A375 (cell line): ENCODE measurements around the gene FER.

DNA sequence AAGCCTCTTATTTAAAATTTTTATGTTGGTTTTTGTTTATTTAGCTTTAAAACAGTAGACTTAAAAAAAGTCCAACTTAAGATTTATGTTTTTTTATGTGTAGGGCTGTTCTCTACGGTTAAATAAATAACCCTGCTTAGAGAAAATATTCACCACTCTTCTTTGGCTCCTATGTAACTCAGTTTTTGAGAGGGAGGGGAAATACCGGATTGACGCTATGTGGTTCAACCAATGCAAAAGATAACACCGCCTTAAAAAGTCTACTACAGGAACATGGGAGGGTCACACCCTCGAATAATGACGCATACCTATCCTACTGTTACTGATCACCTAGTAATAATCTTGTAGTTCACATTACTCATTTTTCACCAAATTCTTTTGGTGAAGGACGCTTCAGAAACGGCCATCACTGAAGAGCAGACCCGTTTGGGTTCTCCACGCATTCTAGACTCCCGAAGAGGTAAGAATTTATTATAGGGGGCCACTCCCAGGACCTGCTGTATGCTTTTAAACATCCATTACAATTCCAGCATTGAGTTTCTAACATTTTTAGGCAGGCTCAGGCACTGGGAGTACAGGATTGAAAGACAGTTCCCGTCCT lies at the start of gene FER:
Gene FER (plus strand): TSS at position 357 of the 601 bp plus-strand sequence.
- RAMPAGE, long total RNA, result no peak

DNA sequence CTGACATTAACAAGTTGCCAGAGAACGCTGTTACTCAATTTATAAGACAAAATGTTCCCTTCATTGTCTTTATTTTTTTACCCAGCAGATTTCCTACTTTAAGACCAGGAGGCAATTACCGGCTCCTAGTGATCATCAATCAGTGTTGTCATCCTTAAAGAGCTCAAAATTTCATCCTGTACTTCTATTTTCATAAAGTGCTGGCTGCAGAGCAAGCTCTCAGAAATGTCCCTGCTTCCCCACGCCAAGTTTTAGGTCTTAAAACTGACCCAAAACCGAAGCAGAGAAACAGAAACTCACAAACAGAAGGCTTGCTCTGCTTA lies 82.9 kb downstream of the PJA2 start:
- RAMPAGE, long total RNA, result no peak

- RAMPAGE, long total RNA, result no peak
Measured at GRCh38 chr5:109407905-109408350, 1.8 kb downstream of the PJA2 start.

- RAMPAGE, long total RNA, result no peak
Measured at GRCh38 chr5:109411425-109412176, 1.8 kb upstream of the PJA2 start.

GRCh38 chr5:109412998-109414029 lies 3.5 kb upstream of the PJA2 start:
- RAMPAGE, long total RNA, result no peak

DNA sequence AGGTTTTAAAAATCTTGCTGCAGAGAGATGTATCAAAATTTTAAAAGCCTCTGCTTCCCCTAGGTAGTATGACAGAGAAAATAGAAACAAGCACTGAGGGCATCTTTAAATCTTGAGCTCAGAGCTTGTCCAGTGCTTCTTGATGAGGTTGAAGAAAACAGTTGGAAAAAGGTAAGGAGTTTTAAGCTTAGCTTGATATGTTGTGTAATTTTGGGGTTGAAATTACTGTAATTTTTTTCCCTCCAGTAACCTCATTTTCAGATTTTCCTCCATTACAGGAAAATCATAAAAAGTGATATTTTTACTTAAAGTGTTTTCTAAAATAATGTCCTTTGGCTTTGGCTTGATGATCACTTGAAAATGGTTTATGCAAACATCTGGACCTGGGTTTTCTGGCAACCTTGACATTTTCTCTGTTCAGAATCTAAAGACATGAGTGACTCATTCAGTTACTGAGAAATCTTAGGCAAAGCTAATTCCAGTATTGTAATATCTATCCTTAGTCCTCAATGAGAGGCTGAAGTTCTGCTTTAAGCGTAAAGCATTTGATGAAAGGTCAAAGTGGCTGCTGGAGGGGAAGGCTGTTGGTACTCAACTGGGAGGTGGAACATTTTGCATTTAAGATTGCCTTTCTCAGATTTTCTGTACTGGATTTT lies 2.1 kb downstream of the MAN2A1 start:
- RAMPAGE, long total RNA, result no peak

GRCh38 chr5:109805380-109805996 lies 115.8 kb downstream of the MAN2A1 start:
- RAMPAGE, long total RNA, result no peak

DNA sequence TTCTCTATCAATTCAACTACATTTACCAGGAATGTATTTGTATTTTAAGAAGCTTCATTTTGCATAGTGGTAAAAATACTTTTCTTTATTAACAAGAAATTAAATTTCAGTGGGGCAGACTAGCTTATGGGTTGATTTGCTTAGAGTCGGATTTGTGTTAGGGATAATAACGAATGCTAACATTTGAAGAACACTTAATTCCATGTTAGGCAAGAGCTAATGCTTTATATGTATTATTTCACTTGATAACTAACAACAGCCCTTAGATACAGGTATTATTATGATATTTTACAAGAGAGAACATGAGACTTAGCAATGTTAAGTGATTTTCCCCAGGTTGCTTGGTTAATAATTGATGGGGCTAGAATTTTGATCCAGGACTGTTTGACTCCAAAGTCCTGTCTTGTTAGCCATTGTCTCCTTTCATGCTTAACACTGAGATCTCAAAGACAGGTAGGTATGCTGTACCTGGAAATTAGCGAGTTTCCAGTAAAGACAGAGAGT lies 300.5 kb downstream of the MAN2A1 start:
- RAMPAGE, long total RNA, result no peak

- RAMPAGE, long total RNA, result no peak
Measured at GRCh38 chr5:110413020-110413445, 313.4 kb downstream of the TMEM232 start.

- RAMPAGE, long total RNA, result no peak
Measured at GRCh38 chr5:110495554-110496028, 230.9 kb downstream of the TMEM232 start.

DNA sequence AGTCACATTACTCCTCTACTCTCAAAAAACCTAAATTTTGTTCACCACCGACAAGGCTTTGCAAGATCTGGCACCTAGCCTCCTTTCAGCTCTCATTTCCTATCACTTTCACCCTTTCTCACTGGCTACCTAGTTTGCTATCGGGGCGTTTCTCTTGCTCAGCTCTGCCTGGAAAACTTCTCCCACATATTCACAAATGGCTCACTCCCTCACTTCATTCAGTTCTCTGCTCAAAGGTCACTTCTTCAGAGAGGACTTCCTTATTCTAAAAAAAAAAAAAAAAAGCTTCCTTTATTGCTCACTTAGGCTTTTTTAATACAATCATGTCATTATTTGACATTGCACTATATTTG lies 2.1 kb upstream of the SLC25A46 start:
- RAMPAGE, long total RNA, result no peak

DNA sequence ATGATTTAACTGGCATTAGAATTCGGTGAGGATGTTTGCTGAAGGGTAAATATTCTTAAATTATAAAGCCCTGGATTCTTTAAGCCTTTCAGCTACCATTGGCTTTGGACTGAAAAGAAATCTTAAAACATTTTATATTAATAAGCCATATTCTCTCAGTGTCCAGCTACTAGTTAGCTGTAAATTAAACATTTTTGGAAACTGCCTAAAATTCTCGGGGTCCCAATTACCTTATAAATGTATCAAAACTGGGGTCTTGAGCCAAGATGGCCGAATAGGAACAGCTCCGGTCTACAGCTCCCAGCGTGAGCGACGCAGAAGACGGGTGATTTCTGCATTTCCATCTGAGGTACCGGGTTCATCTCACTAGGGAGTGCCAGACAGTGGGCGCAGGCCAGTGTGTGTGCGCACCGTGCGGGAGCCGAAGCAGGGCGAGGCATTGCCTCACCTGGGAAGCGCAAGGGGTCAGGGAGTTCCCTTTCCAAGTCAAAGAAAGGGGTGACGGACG lies 77.9 kb downstream of the CAMK4 start:
- RAMPAGE, long total RNA, result no peak

GRCh38 chr5:111729742-111730997 lies 26.8 kb downstream of the NREP start:
- RAMPAGE, long total RNA, result no peak

DNA sequence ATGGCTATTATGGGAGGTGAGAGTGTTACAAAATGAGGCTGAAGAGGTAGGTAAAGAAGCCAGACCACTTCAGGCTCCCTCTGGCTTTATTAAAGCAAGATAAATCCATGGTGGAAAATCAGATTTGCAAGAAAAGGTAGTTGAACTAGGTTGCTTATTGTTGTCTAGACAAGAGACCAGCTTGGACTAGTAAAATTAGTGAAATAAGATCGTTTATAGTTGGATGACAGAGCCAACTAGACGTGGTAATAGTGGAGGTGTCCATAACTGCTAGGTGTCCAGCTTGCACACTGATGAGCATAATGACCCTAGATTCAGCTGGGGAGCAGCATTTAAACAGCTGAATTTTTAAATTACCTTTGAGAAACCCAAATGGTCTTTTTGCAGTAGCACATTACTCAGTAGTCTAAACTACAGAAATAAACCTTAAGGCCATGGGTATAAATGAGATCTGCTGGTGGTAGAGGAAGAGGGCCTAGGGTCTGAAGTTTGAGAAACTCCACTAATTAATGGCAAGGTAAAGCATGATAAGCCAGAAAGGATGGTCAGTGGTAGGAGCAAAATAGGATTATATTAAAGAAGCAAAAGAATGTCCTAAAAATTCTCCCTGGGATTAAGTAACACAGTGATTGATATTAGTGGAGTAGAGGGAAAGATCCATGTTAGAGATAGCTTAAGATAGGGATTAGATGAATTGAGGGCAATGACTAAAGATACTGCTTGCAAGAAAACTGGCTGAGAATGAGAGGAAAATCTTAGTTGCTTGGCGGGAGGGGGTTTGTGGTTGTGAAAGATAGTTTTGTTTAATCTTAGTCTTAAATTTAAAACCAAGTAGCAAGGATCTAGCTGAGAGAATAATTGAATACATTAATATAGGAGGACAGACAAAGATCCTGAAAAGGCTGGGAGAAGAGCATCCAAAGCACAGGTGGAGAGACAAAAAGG lies 255.8 kb downstream of the EPB41L4A start:
- RAMPAGE, long total RNA, result no peak

DNA sequence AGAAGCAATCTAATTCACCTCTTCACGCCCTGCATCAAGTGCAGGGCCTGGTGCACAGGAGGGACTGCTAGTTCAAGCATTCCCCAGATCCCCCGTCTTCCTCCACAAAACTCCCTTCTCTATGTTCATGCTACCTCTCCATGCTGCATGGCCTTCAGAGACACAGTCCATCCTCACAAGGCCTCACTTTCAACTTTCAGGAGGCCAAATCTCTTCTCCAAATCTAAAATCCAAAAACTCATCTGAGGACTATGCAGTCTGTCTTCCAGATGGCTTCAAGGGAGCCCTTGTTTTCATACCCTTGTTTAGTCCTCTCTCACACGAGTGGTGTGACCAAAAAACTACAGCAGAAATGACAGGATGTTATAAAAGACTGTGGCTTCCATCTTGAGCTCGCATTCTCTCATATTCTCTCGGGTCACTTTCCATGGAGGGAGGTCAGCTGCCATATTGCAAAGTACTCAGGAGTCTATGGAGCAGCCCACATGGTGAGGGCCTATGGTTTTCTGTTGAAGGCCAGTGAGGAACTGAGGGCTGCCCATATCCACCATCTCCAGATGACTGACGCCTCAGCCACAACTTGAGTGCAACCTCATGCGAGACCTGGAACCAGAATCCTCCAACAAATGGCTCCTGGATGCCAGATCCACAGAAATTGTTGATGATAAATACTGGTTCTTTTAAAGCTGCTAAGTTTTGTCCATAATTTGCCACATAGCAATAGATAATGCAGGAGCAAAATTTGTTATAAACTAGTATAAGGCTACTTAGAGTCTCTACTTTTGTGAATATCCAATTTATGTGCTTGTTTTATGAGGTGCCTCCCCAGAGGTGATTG lies 14.1 kb downstream of the EPB41L4A start:
- RAMPAGE, long total RNA, result no peak

GRCh38 chr5:112417866-112418384 lies 1.2 kb downstream of the EPB41L4A start:
- RAMPAGE, long total RNA, result no peak

- RAMPAGE, long total RNA, result no peak
Measured at GRCh38 chr5:113023861-113024423, 47.3 kb downstream of the DCP2 start.

GRCh38 chr5:113063873-113064353 lies 87.3 kb downstream of the DCP2 start:
- RAMPAGE, long total RNA, result no peak

GRCh38 chr5:113213495-113213891 lies 221.3 kb downstream of the TSSK1B start:
- RAMPAGE, long total RNA, result no peak

- RAMPAGE, long total RNA, result no peak
Measured at GRCh38 chr5:113217538-113218071, 217.2 kb downstream of the TSSK1B start.